CD14-positive monocyte (primary cell): ENCODE measurements around a stretch of chr16.

DNA sequence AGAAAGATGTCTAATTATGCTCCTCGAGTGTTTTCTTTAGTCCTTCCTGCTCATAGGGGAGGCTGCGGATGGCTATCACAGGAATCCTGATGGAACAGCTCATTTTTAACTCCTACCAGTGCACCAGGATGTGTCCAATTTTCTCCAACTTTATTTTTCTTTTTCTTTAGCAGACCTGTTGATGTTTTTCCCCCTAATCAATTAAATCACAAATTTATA is 3.7 kb downstream of the CDH11 start:
- CAGE, long polyA plus RNA: no peak

DNA sequence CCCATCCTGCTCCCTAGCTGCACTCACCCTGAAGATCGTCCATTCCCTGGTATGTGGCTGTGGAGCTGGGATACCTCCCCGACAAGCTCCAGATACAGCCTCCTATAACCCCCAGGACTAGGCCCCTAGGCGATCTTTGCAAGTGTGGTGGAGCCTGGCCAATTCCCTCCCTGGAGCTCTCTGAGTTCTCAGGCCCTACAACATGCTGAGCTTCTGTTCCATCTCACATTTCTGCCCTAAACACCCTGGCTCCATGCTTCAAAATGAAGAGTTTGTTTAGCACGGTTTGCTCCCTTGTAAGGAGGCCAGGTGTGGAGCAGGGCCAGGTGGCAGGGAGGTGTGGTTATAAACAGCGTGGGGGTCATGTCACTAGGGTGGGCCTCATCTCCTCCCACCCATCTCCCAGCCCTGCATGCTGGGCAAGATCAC is 511.2 kb upstream of the CDH5 start:
- CAGE, long polyA plus RNA: no peak

GRCh38 chr16:66270072-66270938 is 96.2 kb upstream of the CDH5 start:
- CAGE, long polyA plus RNA: no peak

GRCh38 chr16:66379077-66379616 is 12.7 kb downstream of the CDH5 start:
- CAGE, long polyA plus RNA: no peak

DNA sequence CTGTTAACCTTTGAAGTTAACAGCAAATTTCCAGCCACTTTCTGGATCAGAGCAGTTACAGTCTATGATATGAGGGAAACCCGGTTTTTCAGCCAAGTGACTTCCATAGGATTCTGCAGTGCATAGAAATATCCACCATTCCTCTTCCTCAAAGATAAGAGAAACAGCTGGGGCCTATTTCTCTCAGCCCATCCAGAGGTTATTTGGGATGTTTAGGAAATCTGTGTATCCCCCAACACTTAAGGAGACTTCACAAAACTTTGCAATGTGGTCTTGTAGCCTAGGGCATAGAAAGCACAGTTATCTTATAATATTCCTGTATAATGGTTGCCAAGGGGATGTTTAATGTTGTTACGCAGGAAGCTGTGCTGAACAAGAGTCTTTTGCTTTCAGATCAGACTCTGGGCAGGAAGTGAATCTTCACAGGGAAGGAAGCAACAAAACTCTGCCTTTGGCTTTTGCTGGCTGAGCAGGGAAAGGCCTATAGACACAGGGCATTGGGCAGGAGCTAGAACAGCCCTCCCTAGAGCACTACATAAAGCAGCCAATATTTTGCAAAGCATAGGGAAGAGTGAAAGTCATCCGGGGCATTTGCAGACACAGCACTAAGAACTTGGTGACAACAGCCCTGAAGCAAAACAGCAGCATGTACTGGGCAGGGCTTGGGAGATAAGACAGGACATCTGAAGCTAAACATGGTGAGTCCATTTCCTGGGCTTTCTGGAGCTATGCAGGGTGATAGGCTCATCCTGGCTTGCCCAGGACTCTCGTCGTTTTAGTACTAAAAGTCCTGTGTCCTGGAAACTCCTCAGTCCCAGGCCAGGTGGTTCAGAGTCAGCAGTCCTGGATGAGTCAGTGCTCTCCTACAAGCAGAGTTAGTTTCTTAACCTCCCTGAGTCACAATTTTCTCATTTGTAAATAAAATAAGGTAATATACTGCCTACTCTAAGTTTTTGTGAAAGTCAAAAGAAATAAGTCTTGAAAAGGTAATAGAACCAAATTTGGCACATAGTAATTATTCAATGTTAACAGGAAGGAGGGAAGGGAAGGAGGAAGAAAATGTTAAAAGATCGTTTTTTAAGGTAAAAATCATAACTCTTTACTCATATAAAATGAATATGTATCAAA is 18.6 kb upstream of the BEAN1 start:
- CAGE, long polyA plus RNA: start-site peak on the plus strand centred at position 434 of the sequence, 61 bp wide, 13 and 22 reads in 2 replicates

GRCh38 chr16:66508127-66508719 is 41.7 kb downstream of the TK2 start:
- CAGE, long polyA plus RNA: no peak

- CAGE, long polyA plus RNA: no peak
Measured at GRCh38 chr16:66516092-66516686, 33.7 kb downstream of the TK2 start.

DNA sequence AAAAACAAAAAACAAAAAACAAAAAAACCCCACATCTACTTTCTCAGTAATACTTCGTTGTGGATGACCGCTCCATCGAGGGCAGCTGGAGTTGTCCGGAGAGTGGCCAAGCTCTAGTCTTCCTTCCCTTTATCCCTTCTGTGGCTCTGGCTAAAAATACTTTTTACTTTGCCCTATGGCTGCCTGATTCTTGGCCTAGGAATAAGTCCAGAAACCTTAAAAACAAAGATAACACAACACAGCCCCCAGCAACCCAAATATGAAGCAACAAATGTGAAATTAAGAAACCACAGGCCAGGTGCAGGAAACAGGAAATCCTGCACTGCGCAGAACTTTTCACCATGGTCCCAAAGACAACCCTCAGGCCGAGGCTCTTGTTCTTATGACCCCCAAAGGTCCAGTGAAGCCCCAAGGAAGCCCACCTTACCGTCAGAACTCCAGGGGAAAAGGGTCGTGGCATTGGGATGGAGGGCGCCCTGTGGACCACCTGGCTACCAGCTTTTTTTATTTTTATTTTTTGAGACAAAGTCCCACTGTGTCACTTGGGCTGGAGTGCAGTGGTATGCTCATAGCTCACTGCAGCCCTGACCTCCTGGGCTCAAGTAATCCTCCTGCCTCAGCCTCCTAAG is 26.0 kb downstream of the TK2 start:
- CAGE, long polyA plus RNA: no peak

- CAGE, long polyA plus RNA: no peak
Measured at GRCh38 chr16:66548877-66549547, 910 bp downstream of the TK2 start.

DNA sequence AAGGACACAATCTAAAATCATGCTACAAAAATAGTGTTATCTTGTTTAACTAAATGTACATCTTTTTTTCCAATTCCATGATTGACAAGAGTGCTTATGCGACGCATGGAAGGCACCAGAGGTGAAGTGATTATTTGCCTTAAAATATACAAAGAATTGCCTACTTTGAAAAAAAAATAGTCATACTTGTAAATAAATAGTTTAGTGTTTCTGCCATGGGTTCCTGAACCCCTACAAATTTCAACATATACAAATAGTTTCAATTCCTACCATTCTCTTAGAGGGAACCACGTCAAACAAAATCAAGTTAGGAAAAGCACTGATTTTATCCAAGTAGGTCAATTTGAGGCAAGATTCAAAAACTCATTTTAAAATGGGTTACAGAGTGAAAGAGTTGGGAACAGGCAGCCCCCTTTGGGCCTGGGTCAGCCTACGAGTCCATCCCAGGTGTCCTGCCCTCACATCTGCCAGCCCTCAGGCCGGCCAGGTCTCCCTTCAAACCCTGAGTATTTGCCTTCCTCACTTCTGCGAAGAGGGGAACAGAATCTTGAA is 11.7 kb downstream of the CMTM3 start:
- CAGE, long polyA plus RNA: no peak

DNA sequence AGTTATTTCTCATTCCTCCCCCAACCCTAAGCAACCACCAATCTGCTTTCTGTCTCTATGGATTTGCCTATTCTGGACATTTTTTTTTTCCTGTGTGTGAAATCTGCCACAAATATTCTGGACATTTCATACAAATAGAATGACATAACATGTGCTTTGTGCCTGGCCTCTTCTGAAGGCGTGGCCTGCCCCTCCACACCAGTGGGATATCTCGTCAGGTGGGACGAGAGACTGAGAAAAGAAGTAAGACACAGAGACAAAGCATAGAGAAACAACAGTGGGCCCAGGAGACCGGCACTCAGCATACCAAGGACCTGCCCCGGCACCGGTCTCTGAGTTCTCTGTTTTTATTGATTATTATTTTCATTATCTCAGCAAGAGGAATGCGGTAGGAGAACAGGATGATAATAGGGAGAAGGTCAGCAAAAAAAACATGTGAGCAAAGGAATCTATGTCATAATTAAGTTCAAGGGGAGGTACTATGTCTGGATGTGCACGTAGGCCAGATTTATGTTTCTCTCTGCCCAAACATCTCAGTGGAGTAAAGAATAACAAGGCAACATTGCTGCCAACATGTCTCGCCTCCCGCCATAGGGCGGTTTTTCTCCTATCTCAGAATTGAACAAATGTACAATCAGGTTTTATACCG is 23.2 kb downstream of the CMTM3 start:
- CAGE, long polyA plus RNA: no peak

DNA sequence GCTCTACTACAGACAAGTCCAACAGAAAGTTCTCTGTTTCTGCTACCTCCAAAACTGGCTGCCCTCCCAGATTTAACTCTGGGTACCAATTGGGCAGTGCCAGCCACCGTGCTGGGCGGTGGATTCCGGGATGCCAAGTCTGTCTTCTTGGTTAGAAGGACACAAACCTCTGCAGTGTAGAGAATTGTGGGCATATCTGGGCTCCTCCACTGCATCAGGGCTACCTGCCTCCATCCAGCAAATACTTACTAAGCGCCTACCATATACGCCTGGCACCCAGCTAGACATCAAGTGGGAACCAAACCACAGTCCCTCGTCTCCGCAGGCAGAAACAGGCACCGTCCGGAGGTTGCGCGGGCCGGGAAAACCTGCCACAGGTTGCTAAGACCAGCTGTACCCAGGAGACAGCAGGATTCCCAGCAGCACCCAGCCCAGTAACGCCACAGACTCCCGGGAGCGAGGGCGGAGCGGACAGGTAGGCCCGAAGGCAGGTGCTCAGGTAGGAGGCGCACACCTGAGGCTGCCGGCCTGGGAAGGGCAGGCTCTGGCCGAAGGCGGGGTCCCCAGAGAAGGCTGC is 846 bp downstream of the CMTM4 start:
- CAGE, long polyA plus RNA: no peak

DNA sequence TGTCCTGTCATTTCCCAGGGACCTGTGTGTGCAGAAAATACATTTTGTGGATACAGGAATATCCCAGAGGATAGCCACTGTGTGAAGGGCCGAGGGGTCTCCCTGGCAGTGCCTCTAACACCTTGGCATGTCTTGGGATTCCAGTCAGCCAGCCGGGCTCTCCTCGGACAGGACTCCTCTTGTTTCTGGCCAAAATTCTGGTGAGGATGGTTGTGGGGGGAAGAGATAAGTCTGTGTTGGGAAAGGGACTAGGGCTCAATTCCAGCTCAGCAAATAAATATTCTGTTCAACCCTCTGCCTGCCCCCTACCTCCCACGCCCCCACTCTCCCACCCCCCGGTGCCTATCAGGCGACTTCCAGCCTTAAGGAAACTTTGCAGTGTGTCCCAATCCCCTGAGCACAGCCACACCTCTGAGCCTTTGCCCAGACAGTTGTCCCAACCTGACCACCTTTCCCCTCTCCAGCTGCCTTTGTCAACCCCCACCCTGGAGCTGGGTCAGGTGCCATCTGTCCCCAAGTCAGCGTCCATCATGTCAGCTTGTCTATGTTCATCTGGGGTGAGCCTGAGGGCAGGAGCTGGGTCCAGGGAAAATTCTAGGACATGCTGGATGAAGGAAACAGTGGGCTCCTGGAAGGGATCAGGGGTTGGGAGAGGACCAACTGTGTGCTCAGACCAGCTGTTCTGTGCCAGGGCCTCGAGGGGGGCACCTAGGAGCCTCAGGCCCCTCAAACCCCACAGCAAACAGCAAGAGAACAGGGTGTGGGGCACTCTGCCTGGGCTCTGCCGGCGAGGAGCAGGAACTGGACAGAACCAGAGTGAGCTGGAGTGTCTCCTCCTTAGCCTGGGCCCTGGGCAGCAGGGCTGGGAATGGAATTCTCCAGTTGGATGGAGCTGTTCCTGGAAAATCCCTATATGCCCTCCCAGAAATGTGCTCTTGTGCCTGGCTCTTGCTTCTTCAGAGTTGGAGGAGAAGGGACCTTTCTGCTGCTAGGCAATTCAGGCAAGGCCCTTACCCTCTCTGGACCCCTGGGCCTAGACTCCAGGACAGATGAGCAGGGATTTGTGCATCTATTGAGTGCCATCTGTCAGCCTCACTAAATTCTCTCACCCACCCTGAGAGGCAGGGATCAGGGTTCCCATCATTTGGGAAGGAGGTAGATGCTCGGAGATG is 17.8 kb downstream of the CDH16 start:
- CAGE, long polyA plus RNA: no peak

GRCh38 chr16:66911042-66911347 is 7.7 kb downstream of the CDH16 start:
- CAGE, long polyA plus RNA: no peak

- CAGE, long polyA plus RNA: no peak
Measured at GRCh38 chr16:66932819-66933039, 1.5 kb downstream of the CIAO2B start.

DNA sequence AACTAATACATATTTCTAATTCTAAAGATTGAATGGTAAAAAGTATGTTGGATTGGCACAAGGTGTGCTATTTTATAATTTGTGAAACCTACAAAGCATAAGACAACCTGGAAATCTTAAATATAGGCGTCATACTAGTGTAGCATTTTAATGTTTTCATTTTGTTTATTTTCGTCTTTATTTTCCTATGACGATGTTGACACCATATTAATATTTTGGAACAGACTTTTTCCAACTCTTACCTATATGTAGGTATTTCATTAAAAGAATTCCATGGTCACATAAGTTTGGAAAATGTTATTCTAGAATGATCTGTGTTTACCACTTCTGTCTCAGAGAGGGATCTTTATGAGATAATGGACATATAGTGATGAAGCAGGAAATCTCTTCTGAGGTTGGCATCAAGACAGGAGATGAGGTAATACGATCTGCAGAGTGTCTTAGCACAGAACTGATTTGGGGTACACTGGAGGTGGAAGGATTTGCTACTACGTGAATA is 5.3 kb downstream of the CBFB start:
- CAGE, long polyA plus RNA: no peak

GRCh38 chr16:67067585-67068224 is 38.8 kb downstream of the CBFB start:
- CAGE, long polyA plus RNA: no peak

- CAGE, long polyA plus RNA: no peak
Measured at GRCh38 chr16:67104899-67105354, 4.8 kb upstream of the PHAF1 start.

- CAGE, long polyA plus RNA: no peak
Measured at GRCh38 chr16:67171124-67171841, 6.7 kb downstream of the HSF4 start.

DNA sequence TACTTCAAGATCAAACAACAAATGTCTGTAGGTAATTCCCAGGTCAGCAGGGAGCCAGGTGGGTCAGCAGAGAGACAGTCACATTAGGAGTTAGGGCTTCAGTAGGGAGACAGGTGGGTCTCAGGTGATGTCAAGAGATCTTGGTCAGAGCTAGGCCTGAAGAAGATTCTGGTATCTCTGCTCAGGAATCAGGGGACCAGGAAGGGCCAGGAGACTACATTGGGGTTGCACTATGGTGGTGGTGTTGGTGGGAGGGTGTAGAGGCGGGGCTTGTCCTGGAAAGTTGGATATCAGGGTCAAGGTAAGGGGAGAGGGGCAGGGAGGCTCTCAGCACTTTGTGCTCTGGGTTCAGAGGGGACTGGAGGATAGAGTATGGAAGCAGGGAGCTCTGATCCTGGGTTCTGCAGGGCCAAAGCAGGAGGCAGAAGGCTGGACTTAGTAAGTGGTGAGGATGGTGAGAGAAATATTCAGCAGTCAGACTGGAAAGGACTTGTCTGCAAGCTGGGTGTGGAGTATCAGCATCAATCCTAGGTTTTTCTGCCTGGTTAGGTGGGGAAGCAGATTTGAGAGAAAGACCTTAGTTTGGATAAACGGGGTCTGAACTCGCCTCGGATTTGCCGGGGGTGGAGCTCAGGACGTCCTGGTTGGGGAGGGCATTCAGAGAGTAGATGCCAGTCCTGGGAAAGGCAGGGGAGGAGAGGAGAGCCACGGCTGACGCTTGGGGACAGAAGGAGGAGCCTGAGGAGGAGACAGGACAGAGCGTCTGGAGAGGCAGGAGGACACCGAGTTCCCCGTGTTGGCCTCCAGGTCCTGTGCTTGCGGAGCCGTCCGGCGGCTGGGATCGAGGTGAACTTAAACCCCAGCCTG is 8.9 kb downstream of the HSF4 start:
- CAGE, long polyA plus RNA: no peak